ENCODE results near the genes TPRA1 and RUVBL1.

DNA sequence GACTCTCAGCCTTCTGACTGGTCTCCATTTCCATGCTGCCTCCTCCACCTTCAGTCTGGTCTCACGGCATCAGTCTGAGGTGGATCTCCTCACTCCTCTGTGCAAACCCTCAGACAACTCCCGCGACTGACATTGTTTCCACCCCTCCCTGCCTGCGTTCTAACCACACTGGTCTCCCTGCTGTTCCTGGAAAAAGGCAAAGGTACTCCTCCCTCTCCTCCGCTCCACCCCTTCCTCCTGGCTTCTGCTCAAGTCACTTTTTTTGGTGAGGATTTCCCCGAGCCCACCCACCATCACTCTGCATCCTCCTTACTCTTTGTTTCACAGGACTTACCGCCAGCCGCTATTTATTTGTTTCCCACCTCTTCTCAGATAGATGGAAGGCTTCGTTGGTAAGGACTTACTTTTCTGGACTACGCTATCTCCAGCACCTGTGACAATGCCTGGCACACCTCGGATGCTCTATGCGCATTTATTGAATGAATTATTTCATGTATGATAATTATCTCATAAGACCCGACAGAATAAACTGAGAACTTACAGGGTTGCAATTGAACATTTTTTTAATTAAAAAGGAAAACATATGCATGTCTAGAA is 25.6 kb downstream of the PRR23E start:
- PRO-cap = no peak

GRCh38 chr3:127226934-127227617 is 34.1 kb downstream of the PRR23E start:
- PRO-cap = no peak

DNA sequence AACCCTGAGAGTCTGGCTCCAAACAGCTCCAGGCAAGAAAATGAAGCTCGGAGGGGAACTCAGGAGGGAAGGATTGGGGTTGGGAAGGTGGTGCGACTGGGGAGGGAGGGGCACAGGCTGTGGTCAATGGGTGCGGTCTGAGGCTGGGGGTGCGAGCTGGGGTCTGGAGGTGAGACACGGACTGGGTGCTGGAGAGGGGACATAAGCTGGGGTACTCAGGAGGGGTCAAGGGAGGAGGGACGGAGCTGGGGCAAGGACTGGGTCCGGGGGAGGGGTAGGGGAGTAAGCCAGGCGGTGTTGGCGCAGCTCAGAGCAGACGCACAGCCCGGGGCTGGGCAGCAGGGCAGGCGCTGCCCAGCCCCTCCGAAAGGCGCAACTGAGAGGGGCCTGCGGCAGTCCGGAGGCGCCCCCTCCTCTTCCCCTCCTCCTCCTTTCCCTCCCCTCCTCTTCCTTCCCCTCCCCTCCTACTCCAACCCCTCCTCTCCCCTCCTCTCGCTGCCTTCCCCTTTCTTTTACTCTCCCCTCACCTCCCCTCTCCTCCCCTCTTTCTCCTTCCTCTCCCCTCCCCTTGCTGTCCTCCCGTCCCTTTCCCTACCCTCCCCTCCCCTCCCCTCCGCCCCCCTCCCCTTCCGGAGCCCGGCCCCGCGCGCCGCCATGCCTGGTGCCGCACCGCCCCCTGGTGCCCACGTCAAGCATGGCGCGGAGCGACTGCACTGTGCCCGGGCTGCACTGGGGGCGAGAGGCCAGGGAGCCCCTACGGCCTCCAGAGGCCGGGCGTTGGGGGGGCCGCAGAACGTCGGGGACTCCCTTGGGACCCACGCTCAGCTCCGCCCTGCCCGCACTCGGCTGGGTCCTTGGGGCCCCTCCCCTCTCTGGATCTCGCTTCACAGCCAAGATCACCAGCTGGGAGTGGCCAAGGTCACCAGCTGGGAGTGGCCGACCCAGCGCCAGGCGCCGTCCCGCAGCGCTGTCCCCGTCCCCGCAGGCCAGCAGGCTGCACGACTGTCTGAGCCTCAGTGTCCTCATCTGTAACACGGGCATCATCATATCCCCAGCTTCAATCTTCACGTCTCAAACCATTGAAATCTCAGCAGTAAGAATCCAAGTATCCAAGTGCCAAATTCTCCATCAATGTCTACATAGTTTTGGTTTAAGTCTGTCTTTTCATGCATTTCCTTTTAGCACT is 42.9 kb downstream of the TPRA1 start:
- PRO-cap = unidirectional peak, minus-strand start at position 519 of the sequence

- PRO-cap = bidirectional peak, plus-strand start at chr3:127590918, minus-strand start at chr3:127590713; bidirectional peak, plus-strand start at chr3:127591137, minus-strand start at chr3:127591043
Observed at GRCh38 chr3:127590384-127591443, at the start of gene TPRA1. TPRA1 (minus strand) TSS chr3:127590733.

GRCh38 chr3:127674124-127675028 is 1.6 kb downstream of the ABTB1 start:
- PRO-cap = no peak

DNA sequence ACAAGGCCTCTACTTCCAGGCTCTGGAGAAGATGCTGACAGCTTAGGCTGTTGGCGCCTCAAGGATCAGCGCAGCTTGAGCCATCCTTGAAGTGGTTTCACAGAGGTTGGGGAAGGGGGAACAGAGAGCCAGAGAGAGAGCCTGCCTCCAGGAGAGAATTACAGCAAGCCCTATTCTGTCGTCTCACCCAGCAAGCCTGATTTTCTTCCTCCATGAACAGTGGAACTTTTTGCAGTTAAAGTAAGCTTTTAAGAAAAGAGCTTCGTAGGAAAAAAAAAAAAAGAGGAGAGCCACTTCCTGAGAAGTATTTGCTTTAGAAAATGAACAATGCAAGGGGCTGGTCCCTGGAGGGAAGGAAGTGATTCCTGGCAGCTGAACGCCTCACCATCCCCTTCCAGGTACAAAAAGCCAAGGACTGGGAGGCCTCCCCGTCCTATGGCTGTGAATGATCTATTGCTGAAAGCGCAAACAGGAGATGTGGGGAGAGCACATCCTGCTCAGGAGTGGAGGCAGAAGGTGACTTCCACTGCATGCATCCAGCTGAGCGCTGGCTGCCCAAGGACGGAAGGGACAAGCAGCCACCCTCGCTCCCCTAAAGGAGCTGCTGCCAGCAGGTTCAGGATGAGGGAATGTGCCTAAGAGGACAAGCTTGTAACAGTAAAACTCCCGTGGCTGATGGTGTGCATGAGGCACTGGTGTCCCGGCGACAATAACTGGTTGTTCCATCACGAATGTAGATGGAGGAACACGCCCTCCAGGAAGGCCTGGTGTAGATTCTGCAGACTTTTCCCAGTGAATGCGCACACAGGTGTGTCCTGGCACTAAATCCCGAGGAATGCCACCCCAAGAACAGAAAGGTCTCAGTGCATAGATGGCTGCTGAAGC is 41.3 kb downstream of the ABTB1 start:
- PRO-cap = no peak

- PRO-cap = bidirectional peak, plus-strand start at chr3:127729796, minus-strand start at chr3:127729615
Observed at GRCh38 chr3:127729533-127730311, 57.0 kb downstream of the ABTB1 start.

- PRO-cap = no peak
Observed at GRCh38 chr3:127747689-127748513, 74.4 kb downstream of the MGLL start.

GRCh38 chr3:127816675-127817467 is 5.4 kb downstream of the MGLL start:
- PRO-cap = no peak

DNA sequence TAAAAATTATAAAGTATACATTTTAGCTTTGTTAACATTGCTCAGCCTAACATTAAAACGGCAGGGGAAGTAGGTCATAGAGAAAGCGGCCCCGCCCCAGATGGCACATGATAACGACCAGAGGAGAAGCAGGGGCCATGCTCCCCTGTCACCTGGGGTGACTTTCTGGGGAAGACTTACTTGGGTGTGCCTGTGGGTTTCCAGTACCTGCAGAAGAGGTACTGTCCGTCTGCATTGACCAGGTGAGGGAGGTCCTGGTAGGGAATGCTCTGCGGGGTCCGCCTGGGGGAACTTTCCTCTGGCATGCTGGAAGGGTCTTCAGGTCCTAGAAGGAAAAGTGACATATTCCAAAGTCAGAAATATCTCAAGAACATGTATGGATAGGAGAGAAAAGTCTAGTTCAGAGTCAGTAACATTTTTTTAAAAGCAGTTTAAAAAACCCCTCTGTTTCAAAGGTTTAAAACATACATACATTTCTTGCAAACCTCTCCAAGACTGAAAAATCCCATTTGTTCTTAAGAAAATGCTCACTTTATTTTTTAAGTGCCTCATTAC is 724 bp downstream of the MGLL start:
- PRO-cap = unidirectional peak, plus-strand start at position 110 of the sequence

- PRO-cap = no peak
Observed at GRCh38 chr3:128061329-128062302, 9.4 kb downstream of the SEC61A1 start.

DNA sequence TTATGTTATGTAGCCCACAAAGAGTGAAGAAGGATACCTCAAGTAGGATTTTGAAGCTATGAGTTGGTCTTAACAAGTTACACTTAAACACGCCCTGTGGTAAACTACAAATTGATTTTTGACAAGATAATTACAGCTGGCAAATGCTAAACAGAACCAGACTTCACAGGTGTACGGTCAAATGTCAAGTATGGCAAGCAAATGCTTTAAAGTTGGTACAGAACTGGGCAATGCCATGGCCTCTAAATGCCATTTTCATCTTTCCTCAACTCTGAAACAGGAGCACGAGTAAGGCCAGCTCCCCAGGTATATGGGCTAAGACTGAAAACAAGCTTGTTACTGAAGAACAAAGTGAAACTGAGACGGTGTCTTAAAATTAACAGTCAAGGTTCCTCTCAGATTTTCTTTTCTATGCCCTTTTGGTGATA is 9.7 kb downstream of the RUVBL1 start:
- PRO-cap = no peak

- PRO-cap = bidirectional peak, plus-strand start at chr3:128123984, minus-strand start at chr3:128123800
Observed at GRCh38 chr3:128123464-128124361, at the start of gene RUVBL1. RUVBL1 (minus strand) TSS chr3:128123812.

GRCh38 chr3:128343456-128343975 is 123.2 kb downstream of the DNAJB8 start:
- PRO-cap = no peak

- PRO-cap = no peak
Observed at GRCh38 chr3:128366301-128366582, 100.4 kb downstream of the DNAJB8 start.

DNA sequence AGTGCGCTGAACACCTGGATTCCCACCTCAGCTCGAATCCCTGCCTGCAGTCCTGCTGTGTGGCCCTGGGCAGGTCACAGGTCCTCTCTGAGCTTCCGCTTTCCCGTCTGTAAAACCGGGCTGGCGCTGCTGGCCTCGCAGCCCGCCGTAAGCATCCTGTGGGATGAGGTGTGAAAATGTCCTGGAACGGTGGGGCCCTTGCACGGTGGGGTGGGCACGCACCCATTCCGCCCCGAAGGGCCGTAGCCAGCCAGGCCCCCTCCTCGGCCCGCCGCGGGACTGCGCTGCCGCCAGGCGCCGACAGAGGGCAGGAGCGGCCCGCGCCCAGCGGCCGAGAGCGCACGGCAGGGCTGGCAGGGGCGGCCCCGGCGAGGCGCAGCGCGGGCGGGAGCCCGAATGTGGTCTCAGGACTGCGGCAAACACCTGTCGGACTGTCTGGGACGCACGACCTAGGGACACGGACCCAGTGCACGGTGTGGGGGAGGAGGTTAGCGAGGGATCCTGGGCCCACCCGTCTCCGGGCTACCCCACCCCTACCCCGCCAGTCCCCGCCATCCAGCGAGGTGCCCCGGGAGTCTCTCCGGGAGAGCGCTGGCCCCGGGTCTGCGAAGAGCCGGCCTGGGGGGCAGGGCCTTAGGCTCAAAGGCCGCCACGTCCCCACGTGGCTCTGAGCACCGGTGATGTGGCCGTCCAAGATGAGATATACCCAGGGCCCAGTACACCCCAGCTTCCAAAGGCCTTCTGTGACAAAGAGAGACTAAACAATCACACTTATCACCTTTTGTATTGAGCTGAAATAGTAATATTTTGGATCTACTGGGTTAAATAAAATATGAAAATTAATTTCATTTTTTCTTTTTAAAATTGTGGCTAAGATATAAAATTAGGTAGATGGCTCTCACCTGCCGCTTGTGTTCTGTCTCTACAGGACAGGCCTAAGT is 40.2 kb downstream of the DNAJB8 start:
- PRO-cap = no peak

- PRO-cap = no peak
Observed at GRCh38 chr3:128432168-128433020, 34.3 kb downstream of the DNAJB8 start.

GRCh38 chr3:128480007-128480790 is 12.8 kb downstream of the GATA2 start:
- PRO-cap = no peak

DNA sequence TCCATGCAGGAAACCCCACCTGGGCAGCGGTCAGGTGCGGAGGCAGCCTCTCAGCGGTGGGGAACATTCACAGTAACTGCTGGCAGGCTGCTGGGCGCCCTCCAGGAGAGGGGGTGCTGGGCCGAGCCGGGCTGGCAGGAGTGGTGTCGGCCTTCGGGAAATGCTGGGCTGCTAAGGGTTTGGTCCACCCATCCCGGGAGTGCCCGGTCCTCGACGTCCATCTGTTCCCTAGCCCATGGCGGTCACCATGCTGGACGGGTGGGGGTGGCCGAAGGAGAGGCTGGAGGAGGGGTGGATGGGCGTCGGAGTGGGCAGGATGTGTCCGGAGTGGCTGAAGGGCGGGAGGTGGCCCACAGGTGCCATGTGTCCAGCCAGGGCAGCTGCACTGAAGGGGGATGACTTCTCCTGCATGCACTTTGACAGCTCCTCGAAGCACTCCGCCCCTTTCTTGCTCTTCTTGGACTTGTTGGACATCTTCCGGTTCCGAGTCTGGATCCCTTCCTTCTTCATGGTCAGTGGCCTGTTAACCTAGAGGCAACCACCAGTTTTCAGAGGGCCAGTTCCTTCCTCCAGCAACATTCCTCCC is 12.1 kb downstream of the GATA2 start:
- PRO-cap = no peak

- PRO-cap = bidirectional peak, plus-strand start at chr3:128488024, minus-strand start at chr3:128487931
Observed at GRCh38 chr3:128487596-128488210, 5.3 kb downstream of the GATA2 start.

Data from bronchial lymph node (tissue), 1 donor.